Skin of body (tissue), 2 donors: Measurements from ENCODE around the gene ZNF831.

GRCh38 chr20:59001230-59002113 lies 5.6 kb downstream of the CTSZ start:
- RAMPAGE, long total RNA, result no peak

GRCh38 chr20:59022705-59023014 lies 3.4 kb downstream of the TUBB1 start:
- RAMPAGE, long total RNA, result no peak

GRCh38 chr20:59027325-59028422 lies 4.5 kb downstream of the ATP5F1E start:
- RAMPAGE, long total RNA, result no peak

- RAMPAGE, long total RNA, result no peak
Observed at GRCh38 chr20:59121883-59122508, 41.6 kb upstream of the ZNF831 start.

- RAMPAGE, long total RNA, result no peak
Observed at GRCh38 chr20:59124153-59124966, 39.3 kb upstream of the ZNF831 start.

DNA sequence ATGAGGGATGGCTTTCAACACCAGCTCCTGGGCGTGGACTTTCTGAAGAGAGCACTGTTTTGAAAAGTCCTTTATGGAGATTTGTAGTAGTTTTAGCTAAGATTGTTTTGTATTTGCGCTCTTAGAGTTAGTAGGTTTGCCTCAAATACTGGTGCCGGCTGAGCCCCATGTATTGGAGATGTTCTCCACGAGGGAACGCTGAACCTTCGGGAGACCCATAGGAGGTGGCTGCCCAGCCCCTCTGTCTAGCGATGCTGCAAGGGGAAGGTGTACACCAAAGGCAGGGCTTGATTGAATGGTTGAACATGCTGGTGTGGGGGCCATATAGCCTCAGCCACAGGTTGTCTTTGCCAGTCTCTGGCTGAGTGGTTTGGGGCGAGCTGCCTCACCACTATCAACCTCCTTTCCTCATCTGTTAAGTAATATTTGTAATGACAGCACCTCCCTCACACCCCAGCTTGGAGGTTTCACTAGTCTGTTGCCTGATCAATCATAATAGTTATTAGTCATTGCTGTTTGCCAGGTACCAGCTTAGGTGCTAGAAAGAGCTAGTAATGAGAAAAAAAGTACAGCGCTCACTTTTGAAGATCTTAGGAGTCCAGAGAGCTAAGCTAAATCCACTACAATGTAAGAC lies 11.9 kb upstream of the ZNF831 start:
- RAMPAGE, long total RNA, result no peak

DNA sequence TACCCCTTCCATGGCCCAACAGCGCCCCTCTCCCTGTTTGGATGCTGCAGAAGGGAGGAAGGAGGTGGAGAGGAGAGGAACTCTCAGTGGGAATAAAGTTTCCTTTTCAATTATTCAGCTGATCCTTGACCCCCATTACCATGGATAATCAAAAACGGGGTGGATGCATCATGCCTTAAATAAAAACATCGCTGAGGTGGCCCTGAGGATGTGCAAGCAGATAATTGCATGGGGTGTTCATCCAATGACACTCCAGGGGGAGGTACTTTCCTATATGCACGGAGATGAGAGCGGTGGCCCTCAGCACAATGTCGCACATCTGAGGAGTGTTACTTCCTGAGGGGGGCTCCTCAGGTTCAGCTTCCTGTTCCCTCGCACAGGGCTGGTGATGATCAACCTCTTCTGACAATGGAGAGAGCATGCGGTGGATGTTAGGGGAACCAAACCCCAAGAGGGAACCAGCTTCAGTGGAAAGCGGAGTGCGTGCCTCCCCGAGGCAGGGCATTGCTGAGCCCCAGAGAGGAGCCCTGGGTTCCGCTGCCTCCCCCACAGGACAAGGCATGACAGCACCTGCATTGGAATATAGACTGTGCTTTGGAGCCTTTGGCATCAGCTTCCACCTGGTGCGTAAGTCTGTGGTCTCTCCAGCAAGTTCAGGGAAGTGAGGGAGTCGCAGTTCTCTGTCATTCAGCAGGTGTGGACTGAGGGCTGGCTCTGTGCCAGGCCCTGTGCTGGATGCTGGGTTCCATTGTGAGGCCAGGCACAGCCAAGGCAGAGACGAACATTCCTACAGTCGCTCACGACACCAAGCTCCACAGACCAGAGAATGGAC lies 4.1 kb upstream of the ZNF831 start:
- RAMPAGE, long total RNA, result no peak

DNA sequence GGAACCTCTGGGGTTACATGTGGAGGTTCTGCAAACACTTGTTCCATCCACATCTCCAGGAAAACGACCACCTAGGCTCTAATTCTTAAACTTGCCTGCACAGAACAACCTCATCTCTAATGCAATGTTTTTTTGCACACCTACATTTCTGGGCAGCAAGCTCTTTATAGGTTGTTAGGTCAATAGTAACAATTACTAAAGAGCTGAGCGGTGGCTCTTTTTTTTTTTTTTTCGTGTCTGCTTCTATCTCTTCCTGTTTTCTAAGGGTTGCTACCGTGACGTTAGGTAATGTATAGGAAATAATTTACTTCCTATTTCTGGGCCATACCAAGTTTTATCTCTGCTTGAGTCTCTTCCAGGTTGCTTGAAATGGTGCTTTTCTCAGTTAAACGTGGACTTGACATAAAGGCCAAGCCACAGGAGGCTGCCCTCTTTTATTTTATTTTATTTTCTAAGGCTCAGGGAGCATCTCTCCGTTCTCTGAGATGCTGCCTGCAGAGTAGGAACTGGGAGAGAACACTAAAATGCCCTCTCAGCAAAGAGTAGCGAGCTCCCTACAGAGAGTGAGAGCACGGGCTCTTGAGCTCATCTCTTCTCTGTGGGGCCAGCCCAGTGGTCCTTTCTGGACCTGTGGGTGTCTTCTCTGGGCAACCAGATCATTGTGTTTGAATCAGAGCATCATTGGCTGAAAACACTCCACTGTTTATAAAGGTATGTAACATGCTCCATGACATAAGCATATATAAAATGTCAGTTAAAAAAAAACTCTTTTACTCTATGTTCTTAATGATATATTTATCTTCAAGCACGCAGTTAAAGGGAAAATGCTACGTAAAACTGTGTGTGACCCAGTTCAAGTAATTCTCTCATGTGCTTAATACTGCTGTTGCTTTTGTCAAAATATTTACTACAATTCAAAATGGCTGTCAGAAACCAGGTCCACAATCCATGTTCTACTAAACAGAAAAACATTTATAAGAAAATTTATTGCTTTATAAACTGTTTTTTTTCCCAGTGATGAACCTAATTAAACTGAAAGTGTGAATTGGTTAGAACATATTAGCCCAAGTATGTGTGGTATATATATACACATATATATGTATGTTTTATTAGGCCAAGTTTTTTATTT lies at the start of gene ZNF831:
Gene ZNF831 (plus strand): TSS at position 325 of the 1,129 bp plus-strand sequence.
- RAMPAGE, long total RNA, result no peak

- RAMPAGE, long total RNA, result no peak
Observed at GRCh38 chr20:59253930-59254570, 46.4 kb upstream of the EDN3 start.

DNA sequence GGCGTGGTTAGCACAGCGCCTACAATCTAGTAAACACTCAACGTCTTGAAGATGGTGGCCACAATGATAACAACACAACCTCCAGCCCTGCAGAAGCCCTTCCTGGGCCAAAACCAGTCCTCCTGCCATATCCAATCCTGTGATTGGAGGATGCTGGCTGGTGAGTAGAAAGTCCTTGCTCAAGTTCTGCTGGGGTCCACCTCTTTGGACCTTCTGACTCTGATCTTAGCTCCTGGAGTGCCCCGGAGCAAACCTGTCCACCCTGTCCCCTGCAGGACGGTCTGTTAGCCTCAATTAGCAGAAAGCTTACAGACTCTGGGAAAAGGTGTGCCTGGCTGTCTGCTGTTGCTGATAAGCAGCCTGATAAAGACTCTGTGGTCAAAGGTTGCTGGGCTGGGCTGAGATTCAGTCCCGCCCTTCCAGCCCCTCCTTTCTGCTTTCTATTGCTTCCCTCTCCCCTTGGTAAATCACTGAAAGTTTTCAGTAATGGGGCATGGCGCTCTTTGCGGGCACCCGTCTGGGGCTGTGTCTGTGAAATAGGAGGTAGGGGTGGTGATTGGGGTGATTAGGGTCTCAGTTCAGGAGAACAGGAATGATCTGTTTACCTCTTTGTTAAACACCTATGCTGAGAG lies 8.4 kb downstream of the EDN3 start:
- RAMPAGE, long total RNA, result no peak

DNA sequence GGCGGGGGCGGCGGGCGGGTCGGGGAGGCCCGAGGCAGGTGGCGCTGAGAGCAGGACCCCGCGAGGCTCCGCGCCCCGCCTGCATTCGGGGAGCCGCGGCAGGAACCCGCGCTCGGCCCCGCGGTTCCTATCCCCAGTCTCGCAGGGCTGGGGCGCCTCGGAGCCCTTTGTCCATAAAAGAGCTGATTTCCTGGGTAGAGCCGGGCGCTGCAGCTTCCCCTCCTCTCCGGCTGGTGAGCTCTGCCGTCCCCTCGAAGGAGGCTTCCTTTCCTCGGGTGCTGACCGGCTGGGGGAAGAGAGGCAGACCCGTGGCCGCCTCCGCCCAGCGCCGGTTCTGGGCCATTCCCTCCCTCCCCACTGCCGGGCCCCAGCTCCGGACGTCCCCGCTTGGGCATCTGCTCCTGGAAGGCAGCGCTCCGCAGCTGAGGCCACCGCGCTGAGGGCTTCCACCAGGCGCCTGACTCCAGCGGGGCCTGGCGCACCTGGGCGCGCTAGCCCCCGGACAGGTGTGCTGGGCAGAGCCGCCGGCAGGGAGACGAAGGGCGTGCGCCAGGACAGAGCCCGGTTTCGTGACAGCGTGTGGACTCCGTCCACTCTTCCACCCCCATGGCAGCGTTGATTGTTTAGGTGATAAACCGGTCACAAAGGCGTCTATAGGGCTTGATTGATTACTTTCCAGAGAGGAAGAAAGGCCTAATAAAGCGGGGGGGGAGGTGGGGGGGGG lies 966 bp downstream of the PHACTR3 start:
- RAMPAGE, long total RNA, result no peak

DNA sequence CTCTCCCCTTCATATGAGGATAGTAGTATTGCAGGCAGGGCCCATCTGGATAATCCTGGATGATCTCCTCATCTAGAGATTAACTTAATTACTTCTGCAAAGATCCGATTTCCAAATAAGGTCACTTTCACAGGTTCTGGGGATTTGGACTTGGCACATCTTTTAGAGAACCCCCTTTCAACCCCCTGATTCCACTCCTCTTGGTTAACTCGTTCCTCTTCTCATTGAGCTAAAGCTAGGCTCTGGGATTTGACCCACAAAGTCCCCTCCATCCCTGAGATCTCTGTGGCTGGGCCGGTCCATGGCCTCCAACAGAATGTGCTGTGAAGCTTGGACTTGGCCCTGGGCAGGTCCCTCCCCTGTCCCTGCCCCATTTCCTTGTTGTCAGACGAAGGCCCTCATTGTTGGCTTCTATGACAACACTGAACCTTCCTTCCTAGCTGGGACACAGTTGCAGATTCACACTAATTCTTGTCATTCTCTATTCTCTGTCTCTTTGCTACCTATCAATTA lies 156.2 kb downstream of the SYCP2 start:
- RAMPAGE, long total RNA, result no peak

DNA sequence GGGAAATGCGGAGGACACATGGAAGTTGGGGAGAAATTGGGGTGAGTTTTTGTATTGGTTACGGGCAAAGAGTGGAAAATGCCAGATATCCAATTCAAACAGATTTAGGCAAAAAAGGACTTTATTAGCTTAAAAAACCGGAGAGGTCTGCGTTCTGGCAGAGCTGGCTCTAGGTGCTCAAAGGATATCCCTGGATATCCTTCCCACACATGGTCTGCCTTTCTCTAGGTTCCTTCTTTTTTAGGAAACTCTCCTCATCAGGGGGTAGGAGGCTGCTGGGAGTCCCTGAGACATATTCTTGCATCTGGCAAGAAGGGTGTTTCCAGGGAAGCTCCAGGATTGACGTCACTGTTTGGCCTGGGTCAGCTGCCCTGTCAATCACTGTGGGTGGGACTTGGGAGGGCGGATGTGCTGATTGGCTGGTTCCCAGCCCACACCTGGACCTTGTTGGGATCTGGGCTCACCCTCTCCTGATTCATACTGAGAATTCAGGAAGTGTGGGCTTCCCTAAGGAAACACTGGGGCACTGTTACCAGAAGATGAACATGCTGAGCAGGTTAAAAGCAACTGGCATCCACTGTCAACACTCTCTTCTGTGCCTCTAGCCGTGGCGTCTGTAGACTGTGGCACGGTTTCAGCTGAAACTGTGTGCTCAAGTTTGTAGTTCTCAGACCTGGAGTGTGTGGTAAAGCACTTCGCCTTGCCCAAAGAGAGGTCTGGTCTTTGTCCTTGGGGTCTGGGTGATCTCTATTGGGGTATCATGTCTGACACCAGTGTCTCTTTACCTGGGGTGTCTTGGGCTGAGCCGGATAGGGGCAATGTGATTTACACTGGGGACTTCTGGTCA lies 36.4 kb downstream of the CDH26 start:
- RAMPAGE, long total RNA, result no peak

- RAMPAGE, long total RNA, result no peak
Observed at GRCh38 chr20:60033927-60035121, 76.1 kb downstream of the CDH26 start.

- RAMPAGE, long total RNA, result no peak
Observed at GRCh38 chr20:60062380-60062966, 104.2 kb downstream of the CDH26 start.

- RAMPAGE, long total RNA, result no peak
Observed at GRCh38 chr20:60751610-60751814, 500.5 kb upstream of the CDH4 start.

DNA sequence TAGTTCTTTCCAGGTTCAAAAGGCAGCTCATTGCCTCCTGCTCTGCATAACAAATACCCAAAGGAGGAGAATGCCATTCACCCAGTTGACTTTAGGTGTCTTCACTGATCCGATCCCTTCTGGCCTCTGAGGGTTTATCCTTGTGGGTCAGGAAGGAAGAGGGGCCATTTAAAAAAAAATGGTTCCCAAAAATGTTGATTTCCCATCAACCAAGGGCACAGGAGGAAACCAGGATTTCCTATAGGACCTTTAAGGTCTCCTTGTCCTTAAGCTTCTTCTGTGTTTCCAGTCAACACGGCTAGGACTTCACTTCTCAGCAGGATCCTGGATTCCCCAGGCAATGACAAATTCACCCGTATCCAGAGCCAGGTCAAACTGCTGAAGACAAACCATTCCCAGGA lies 447.7 kb upstream of the CDH4 start:
- RAMPAGE, long total RNA, result no peak

- RAMPAGE, long total RNA, result no peak
Observed at GRCh38 chr20:61648576-61648904, 396.5 kb downstream of the CDH4 start.

GRCh38 chr20:61965596-61966223 lies 100.0 kb downstream of the TAF4 start:
- RAMPAGE, long total RNA, result no peak

DNA sequence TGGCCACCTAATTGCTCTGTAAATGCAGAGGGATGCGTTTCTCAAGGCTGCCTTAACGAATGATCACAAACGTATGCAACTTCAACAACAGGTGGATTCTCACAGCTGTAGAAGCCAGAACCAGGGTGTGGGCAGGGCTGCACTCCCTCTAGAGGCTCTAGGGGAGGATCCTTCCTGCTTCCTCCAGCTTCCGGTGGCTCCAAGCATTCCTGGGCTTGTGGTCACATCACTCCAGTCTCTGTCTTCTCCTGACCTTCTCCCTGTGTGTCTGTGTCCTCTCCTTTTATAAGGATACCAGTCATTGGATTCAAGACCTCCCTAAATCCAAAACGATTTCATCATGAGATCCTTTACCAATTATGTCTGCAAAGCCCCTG lies 3.4 kb upstream of the TAF4 start:
- RAMPAGE, long total RNA, result no peak